Measurements from ENCODE around the genes HDAC7, SENP1 and ASB8.

DNA sequence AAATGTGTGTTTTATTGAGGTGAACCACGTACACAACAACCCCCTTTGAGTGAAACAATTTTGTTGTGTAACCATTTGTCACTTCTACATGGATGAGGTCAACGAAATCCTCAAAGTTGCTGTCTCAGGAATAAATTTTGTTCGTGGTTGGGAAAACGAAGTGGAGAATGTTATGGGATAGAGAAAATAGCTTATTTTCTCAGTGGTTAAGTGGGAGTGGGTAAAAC, 10.0 kb upstream of the SLC38A2 start:
- PRO-cap = no peak
- RAMPAGE, long total RNA, 5 experiments = no peak in any of the 5 experiments
- RRBS = no CpG with 5 or more reads among the region's 4 CpGs

GRCh38 chr12:46387636-46388083, 15.1 kb upstream of the SLC38A2 start:
- PRO-cap = no peak
- RAMPAGE, long total RNA, 5 experiments = no peak in any of the 5 experiments
- RRBS = no CpG with 5 or more reads among the region's 8 CpGs

- PRO-cap = no peak
- RAMPAGE, long total RNA, 5 experiments = start-site peak on the plus strand in 1 of 5 experiments, at chr12:46401544-46401705 at its widest, 7 reads per replicate
- RRBS = no CpG with 5 or more reads among the region's 5 CpGs
These were observed 28.7 kb upstream of the SLC38A2 start for GRCh38 chr12:46401056-46401859.

- PRO-cap = no peak
- RAMPAGE, long total RNA, 5 experiments = no peak in any of the 5 experiments
- RRBS = no CpG with 5 or more reads among the region's 2 CpGs
These were observed 183.6 kb upstream of the SLC38A2 start for GRCh38 chr12:46556078-46556664.

DNA sequence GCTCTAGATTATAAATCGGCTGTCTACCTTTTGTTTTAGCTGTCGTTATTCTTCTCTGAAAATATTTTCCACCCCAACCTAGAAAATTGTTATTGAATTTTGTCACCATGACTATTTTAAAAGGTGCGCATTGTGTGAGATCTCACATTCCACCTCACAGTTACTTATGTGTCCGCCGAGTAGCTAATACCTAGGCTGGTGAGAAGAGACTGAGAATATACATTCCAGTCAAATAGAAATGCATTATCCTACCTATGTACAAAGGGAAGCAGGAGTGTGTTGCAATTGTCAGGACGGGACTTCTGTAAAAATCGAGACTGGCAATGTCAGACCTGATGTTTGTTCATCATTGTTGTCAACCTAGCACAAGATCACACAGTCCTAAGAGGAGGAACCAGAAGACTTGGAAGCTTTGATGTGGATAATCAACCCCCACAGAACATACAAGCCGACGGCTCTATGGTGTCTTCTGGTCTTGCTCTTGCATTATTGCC, 108.8 kb upstream of the SLC38A4 start:
- PRO-cap = no peak
- RAMPAGE, long total RNA, 5 experiments = no peak in any of the 5 experiments
- RRBS = no CpG with 5 or more reads among the region's 9 CpGs

DNA sequence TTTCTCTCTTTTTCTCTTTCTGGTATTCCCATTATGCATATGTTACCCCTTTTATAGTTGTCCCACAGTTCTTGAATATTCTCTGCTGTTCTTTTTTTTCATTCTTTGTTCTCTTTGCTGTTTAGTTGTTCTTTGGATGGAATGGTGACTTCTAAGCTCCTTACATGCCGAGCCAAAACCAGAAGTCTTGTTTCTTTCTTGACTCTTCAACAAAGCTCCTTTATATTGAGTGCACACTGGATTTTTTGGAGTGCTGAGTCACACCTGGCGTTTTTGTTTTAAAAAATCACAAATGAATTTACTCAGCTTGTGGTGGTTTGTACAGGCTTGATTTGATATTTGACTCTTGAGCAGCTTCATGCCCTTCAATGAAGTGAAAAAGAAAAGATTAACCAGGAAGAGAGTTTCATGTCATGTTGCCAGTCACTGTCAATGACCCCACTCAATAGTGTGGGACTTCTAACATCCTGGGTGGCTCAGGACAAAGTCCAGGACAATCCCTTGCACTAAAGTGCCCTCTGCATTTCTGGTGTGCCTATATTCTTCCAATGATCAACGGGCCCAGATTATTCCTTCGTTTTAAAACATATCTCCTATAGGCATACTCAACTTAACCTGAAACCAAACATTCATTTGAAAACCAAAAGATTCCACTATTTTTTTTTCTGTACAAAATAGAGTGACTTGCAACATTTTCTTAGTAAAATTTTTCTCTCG, 112.4 kb upstream of the SLC38A4 start:
- PRO-cap = no peak
- RAMPAGE, long total RNA, 5 experiments = no peak in any of the 5 experiments
- RRBS = no CpG with 5 or more reads among the region's 5 CpGs

GRCh38 chr12:47276597-47277330, 197.0 kb upstream of the AMIGO2 start:
- PRO-cap = no peak
- RAMPAGE, long total RNA, 5 experiments = no peak in any of the 5 experiments
- RRBS = no CpG with 5 or more reads among the region's 4 CpGs

GRCh38 chr12:47307638-47308009, 227.9 kb upstream of the AMIGO2 start:
- PRO-cap = no peak
- RAMPAGE, long total RNA, 5 experiments = no peak in any of the 5 experiments
- RRBS = no CpG with 5 or more reads among the region's 4 CpGs

DNA sequence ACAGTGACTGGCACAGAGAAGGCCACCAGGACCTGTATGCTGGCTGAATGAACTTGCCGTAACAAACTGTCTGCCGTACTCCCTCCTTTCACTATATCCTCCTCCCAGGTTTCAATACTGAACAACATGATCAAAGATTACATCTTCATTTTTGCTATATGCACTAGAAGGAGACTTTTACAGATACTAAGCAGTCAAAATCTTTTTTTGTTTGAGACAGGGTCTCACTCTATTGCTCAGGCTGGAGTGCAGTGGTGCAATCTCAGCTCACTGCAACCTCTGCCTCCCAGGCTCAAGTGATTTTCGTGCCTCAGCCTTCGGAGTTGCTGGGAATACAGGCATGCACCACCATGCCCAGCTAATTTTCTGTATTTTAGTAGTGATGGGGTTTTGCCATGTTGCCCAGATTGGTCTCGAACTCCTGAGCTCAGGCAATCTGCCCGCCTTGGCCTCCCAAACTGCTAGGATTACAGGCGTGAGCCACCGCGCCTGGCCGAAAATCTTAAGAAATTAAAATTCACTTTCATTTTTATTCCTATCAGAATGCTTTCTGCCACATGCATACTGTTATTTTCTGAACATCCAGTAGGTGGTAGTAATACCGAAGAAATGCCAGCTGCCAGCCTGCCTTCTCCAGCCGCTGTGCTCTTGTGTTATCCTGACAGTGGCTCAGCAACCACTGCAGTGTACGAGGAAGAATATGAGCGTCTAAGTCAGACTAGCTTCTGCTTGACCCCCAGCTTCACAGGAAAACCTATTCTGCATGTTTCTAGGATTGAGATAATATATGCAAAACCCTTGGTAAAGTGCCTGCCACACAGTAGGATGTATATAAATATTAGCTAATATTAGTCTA, 54.4 kb downstream of the RPAP3 start:
- PRO-cap = no peak
- RAMPAGE, long total RNA, 5 experiments = no peak in any of the 5 experiments
- RRBS = no CpG with 5 or more reads among the region's 14 CpGs

DNA sequence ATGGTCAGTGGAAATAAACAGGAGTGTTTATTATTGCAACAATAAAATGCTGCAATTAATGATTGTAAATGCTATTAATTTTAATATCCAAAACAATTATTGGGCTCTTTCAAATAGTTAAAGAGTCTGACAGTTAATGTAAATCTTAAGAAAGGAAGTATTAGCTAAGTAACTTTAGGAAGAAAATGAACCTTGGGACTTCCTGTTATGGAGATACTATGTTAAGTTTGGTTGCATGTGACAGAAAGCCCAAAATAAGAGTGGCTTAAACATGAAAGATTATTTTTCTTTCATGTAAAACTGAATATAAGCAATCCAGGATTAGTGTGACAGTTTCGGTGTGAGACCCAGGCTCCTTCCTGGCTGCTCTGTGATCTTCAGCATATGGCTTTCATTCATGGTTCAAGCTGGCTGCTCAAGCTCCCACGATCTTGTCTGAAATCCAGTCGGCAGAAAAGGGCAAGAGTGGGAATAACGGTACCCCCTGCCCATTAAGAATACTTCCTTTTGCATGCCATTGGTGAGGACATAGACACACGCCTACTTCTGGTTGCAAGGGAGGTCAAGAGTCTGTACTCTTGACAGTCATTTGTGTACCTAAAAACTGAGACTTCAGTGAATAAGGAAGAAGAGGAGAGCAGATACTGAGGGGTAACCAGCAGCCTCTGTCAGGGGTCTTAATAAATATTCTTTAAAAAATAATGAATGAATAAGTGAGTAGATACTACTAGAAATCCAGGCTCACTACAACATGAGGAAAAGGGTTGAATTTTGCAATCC, 2.2 kb upstream of the RPAP3 start:
- PRO-cap = no peak
- RAMPAGE, long total RNA, 5 experiments = no peak in any of the 5 experiments
- RRBS = no CpG with 5 or more reads among the region's 5 CpGs

DNA sequence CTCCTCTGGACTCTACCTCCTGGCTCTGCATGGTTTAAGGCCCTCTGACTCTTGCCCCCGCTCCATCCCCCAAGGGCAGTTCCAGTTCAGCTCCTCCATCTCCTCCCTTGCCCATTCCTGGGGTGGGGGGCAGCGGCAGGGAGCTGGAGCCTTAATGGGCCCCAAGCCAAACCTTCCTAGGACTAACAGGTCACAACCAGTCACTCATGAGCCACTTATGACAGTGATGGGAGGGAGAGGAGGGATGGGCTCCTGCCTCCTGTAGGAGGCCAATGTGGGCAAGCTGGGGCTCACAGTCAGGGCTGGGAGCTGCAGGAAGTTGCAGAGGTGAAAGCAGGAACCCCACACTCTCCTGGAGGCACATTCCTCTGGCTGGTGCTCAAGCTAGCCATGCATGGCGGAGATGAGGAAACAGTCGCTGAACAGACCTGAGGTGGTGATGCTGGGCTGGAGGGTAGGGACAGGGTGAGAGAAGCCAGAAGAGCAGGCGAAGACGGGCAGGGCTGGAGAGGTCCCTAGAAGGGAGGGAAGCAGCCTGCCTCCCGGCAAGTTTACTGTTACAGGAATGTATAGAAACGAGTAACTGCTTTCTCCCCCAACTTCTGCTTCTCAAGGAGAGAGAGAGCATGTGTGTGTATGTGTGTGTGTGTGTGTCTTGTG, 5.0 kb upstream of the RAPGEF3 start:
- PRO-cap = no peak
- RAMPAGE, long total RNA, 5 experiments = no peak in any of the 5 experiments
- RRBS = no CpG with 5 or more reads among the region's 8 CpGs

GRCh38 chr12:47774002-47774273, 900 bp downstream of the SLC48A1 start:
- PRO-cap = no peak
- RAMPAGE, long total RNA, 5 experiments = no peak in any of the 5 experiments
- RRBS = no CpG with 5 or more reads among the region's 8 CpGs

GRCh38 chr12:47819631-47820398, at the start of gene HDAC7:
HDAC7 (minus strand) TSS chr12:47819903.
- PRO-cap = bidirectional peak, plus-strand start at chr12:47820089, minus-strand start at chr12:47819873
- RAMPAGE, long total RNA, 5 experiments = start-site peak on the minus strand in 1 of 5 experiments, at chr12:47819773-47819916 at its widest, 27 reads per replicate
- RRBS = 2% methylated on average over 57 of the region's 86 CpGs

DNA sequence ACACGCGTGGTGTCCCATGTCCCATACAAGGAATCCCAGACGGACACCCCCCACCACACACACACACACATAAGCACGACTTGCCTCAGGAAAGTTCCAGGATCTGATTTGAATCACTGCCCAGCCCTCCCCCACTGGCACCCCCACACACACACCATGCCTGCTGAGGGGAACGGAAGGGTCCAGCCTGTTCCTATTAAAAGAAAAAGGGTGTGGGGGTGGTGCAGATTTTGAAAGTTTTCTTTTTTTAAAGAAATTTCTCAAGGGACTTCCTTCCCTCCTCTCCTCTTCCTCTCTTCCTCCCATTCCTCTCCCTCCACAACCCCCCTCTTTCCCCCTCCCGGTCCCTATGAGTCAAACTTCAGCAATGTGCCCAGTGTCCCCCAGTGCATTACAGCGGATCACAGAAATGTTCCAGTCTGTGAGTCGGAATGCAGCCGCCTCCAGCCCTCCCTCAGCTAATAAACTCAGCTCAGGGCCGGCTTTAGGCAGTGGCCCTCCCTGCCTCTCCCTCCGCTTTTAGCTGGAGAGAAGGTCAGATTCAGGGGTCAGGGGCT, 774 bp upstream of the HDAC7 start:
- PRO-cap = bidirectional peak, plus-strand start at position 417 of the sequence, minus-strand start at position 433 of the sequence
- RAMPAGE, long total RNA, 5 experiments = no peak in any of the 5 experiments
- RRBS = 3% methylated on average over 2 of the region's 11 CpGs

DNA sequence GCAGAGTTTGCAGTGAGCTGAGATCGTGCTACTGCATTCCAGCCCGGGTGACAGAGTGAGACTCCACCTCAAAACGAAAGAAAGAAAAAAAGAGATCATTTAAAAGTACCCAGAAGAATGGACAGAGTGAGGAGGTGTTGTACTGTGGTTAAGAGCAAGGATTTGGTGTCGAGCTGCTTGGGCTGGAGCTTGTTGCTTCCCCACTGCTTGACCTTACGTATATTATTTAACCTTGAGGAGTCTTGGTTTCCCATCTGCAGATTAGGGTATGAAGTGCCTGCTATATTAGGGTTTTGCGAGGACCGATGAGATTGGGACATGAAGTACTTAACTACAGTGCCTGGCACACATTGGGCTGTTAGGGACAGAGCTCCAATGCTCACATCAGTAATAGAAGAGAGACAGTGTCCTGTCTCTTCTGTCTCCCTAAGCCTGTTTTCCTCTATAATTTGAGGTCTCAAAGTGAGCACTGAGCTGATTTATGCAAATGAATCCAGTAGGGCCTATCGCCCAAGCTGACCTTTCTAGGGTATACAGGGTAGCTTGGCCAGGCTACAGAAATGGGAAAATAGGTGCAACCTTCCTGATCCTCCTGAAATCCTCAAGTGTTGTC, 8.5 kb upstream of the HDAC7 start:
- PRO-cap = no peak
- RAMPAGE, long total RNA, 5 experiments = no peak in any of the 5 experiments
- RRBS = no CpG with 5 or more reads among the region's 8 CpGs

DNA sequence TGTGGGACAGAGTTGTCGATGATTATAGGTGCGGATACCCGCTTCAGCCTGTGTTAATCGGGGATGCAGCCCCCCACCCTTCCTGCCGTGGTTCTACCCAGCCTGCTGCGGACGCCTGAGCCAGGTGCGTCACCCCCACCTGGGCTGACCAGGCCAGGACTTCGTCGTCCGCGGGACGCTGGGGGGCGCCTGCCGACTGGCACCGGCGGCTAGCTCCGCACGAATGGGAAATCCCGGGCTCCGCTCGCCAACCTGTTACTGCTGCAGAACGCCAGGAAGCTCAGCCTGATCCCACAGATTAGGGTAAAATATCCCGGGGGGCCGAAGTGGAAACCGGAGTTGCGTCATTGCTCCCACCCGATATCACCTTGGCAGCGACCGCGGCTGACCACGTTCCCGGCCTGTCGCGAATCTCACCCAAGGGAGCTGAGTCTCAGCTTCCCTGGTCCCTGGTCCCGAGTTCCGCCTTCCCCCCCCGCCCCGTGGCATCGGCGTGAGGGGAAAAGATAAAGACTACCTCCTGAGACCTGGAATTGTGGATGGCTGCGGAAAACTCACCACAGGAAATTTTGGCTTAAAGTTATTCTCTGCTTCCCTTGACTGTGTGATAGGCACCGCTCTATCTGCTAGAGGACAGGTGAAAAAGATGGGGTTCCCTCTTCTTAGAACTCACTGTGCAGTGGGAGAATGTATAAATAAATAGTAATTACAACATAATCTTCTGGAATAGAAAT, 634 bp upstream of the VDR start:
- PRO-cap = bidirectional peak, plus-strand start at position 158 of the sequence, minus-strand start at position 117 of the sequence; unidirectional peak, minus-strand start at position 414 of the sequence
- RAMPAGE, long total RNA, 5 experiments = no peak in any of the 5 experiments
- RRBS = 3% methylated on average over 12 of the region's 43 CpGs

DNA sequence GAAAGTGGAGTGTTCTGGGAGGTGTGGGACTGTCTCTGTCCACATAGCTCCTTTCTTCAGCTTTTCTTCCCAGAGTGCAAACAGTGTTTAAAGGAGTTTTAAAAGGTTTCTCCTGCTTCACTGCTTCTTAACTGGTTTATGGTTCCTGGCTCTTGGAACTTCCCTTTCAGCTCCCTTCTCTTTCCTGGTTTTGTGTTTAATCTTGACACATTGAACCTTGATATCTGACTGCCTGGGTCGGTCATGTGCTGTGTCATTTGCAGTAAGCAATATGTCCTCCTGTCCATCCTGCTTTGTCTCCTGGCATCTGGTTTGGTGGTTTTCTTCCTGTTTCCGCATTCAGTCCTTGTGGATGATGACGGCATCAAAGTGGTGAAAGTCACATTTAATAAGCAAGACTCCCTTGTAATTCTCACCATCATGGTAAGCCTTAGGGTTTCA, 2.2 kb downstream of the TMEM106C start:
- PRO-cap = no peak
- RAMPAGE, long total RNA, 5 experiments = no peak in any of the 5 experiments
- RRBS = no CpG with 5 or more reads among the region's 3 CpGs

- PRO-cap = bidirectional peak, plus-strand start at chr12:48106172, minus-strand start at chr12:48105996
- RAMPAGE, long total RNA, 5 experiments = start-site peak on the plus strand in 1 of 5 experiments, at chr12:48105911-48106213 at its widest, 29 reads per replicate; start-site peak on the minus strand in 4 of 5 experiments, at chr12:48105852-48106103 at its widest, 22 to 158 reads per replicate
- RRBS = 2% methylated on average over 16 of the region's 58 CpGs
These were observed at the start of gene SENP1 for GRCh38 chr12:48105756-48106463. SENP1 (minus strand) TSS chr12:48106079.

GRCh38 chr12:48156653-48157957, at the start of gene ASB8:
ASB8 (minus strand) TSS chr12:48157515.
- PRO-cap = unidirectional peak, plus-strand start at chr12:48157118; bidirectional peak, plus-strand start at chr12:48157702, minus-strand start at chr12:48157456
- RAMPAGE, long total RNA, 5 experiments = start-site peak on the minus strand in 3 of 5 experiments, at chr12:48157477-48157569 at its widest, 31 to 84 reads per replicate
- RRBS = 20% methylated on average over 8 of the region's 65 CpGs

DNA sequence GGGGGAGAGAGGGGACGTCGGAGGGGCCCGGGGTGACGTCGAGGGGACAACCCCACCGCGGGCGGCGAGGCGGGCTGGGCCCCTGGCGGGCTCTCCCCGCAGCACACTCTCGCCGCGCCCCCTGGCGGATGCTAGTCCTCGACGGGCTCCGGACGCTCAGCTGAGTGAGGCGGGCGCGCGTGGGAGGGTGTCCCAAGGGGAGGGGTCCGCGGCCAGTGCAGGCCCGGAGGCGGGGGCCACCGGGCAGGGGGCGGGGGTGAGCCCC, 160 bp upstream of the WNT1 start:
- PRO-cap = no peak
- RAMPAGE, long total RNA, 5 experiments = no peak in any of the 5 experiments
- RRBS = 1% methylated on average over 23 of the region's 30 CpGs